Paraaortic lymph node (tissue), 1 donor: Measurements from ENCODE around the genes CFHR1, DENND1B and NR5A2.

DNA sequence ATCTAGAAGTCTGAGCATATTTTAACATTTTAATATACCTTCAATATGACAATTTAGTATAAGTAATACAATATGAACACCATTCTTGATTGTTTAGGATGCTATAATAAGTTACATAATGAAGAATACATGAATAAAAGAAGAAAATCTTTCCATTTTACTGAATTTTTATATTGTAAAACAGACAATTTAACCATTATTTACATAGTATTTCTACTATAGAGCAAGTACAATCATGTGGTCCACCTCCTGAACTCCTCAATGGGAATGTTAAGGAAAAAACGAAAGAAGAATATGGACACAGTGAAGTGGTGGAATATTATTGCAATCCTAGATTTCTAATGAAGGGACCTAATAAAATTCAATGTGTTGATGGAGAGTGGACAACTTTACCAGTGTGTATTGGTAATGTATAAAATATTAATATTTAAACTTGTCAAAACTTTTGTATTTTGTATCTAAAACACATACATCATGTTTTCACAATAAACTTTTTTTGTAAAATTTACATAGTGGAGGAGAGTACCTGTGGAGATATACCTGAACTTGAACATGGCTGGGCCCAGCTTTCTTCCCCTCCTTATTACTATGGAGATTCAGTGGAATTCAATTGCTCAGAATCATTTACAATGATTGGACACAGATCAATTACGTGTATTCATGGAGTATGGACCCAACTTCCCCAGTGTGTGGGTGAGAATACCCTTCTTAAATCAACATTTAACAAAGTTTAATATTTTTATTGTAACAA lies 48.2 kb upstream of the CFHR3 start:
- PRO-cap = no peak

DNA sequence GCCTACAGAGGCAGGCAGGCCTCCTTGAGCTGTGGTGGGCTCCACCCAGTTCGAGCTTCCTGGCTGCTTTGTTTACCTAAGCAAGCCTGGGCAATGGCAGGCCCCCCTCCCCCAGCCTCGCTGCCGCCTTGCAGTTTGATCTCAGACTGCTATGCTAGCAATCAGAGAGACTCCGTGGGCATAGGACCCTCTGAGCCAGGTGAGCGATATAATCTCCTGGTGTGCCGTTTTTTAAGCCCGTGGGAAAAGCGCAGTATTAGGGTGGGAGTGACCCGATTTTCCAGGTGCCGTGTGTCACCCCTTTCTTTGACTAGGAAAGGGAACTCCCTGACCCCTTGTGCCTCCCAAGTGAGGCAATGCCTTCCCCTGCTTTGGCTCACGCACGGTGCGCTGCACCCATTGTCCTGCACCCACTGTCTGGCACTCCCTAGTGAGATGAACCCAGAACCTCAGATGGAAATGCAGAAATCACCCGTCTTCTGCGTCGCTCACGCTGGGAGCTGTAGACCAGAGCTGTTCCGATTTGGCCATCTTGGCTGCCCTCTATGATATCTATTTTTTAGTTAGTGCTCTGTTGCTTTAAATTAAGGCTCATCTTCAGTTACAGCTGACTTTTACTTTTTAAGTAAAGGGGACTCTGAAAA lies 11.9 kb downstream of the CFHR3 start:
- PRO-cap = no peak

DNA sequence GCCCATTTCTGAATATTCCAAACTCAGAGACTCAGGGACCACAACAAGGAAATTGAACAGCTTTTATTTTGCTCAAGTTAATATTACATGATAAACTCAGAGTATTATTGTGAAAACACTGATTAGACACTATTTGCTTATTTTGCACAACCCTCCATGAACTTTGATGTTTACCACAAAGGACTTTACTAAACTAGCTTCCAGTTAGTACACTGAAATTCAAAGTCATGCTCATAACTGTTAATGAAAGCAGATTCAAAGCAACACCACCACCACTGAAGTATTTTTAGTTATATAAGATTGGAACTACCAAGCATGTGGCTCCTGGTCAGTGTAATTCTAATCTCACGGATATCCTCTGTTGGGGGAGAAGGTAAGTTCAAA lies at the start of gene CFHR1:
CFHR1 (plus strand) TSS at position 202 of the 384 bp plus-strand sequence.
- PRO-cap = no peak

DNA sequence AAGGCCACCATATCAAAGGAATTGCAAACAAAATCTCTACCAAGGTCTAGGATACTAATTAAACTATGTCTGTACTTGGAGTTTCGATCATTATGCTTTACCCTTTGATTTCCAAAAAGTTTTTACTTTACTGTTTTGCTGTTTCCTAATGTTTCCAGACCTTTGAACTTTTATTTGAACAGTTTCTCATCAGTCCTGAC lies 955 bp downstream of the CFHR2 start:
- PRO-cap = no peak

DNA sequence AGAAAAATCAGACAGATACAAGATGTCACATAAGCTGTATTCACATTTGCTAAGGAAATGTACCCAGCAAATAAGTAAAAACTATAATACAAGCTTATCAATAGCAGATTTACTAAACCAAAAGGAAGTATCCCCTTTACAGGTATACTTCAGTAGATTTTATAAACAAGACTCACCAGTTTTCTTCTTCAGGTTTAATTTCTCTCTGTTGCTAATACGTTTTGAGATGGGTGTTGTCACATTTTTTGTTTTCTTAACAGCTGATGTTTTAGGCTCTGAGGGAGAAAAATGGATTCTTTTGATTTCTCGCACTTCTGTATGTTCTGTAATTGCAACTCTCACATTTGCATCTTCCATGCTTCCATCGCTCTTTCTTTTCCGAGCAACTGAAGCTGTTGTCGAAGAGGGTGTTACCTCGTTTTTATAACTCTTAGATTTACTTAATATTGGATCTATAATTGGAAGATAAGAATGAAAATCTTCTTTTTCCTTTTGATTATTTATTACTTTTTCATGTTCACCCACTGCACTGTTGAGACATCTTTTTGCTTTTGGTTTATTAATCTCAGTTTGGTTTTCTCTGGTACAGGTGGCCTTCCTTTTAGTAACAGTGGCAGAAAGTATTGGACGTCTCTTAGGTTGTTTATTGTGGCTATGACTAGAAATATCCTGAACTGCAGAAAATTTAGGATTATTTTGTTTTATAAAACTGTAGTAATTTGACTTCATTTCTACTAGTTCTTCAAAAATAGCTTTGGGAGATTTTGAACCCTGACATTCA lies 4.1 kb downstream of the ASPM start:
- PRO-cap = no peak

- PRO-cap = no peak
Observed at GRCh38 chr1:197733369-197734090, 41.8 kb downstream of the DENND1B start.

GRCh38 chr1:197775100-197776177 lies at the start of gene DENND1B:
DENND1B (minus strand) TSS chr1:197775480.
- PRO-cap = bidirectional peak, plus-strand start at chr1:197775170, minus-strand start at chr1:197775030; bidirectional peak, plus-strand start at chr1:197775434, minus-strand start at chr1:197775470

DNA sequence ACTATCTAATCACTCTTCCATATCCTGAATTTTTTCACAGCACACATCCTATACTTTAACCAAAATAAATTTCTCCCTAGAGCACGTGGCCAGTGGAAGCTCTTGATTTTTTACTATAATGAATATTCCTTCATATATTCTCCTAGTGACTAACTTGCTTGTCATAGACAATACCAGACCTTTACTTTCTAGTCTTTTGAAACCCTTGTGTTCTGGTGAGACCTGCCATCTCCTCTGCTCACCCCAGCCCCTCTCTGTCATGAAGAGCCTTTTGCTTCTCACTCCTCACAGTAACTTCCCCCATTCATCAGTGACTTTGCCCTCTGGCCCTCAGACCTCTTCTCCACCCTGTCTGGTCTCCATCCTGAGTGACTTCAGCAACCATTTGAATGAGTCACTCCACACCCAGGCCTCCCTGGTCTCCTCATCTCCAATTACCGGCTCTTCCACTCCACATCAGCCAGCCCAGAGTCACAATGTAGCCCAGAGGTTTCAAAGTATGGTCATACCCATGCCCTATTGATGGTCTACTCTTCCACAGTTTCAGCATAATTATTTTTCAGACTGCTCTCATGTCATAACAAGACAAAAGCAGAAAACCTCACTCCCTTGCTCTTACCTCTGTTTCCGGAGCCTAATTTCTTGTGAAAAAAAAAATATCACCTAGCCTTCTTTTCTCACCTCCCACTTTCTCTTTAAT lies 35.8 kb upstream of the NEK7 start:
- PRO-cap = no peak

GRCh38 chr1:198154983-198155480 lies 1.8 kb upstream of the NEK7 start:
- PRO-cap = no peak

DNA sequence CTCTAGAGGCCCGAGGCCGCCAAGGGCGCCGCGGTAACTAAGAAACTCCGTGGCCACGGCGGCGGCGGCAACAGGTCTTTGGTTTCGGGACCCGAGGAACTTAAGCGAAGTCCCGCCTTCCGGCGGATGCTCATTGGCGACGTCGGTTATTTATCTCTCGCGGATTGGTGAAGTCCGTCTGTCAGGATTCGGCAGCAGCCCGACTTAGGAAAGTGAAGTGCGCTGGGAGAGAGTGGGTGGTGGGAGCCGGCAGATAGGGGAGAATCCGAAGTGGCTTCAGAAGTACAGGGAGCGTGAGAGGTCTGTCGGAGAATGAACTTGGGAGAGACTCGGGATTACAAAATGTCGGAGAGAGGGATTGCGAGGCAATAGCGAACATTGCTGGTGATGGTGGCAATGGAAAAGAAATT lies 718 bp downstream of the NEK7 start:
- PRO-cap = bidirectional peak, plus-strand start at position 181 of the sequence, minus-strand start at position 102 of the sequence

- PRO-cap = no peak
Observed at GRCh38 chr1:198234325-198235092, 77.7 kb downstream of the NEK7 start.

DNA sequence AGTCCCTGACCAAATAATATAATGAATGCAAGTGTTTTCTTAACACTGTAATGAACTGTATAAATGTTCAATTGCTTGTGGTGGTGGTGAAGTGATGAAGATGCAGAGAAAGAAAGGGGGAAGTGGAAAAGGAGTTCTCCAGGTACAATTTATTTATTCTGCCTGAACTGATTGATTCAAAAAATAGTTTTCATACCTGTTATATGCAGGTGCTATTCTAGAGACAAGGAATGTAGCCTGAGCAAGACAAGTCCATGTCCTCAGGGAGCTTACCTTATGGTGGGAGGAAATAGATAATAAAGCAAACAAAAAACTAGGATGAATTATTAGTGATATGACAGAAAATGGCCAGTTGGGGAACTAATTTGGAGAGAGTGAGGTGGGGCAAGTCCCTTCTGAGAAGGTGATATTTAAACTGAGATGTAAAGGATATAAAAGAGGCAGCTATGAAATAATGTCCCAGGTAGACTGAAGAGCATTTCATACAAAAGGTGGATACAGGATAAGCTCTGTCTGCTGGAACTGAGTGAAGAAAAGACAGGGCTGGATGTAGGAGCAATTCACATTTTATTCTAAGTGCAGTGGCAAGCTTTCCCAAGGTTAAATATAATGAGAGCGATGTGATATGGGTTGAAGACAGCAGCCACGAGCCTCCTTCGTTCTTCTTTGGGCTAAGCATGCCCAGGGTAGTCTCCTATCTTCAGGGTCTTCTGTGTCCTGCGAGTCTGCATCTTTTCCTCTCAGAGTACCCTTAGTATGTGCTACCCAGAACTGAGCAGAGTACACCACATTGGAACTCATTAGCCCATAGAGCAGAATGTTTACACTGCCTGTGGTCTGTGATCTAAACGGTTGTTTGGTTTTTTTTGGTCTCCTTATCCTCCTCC lies 126.1 kb downstream of the NEK7 start:
- PRO-cap = no peak

- PRO-cap = unidirectional peak, minus-strand start at chr1:198519811
Observed at GRCh38 chr1:198519548-198520416, 20.7 kb downstream of the ATP6V1G3 start.

GRCh38 chr1:198597601-198598246 lies 41.1 kb upstream of the PTPRC start:
- PRO-cap = unidirectional peak, plus-strand start at chr1:198597860; unidirectional peak, plus-strand start at chr1:198597908

- PRO-cap = no peak
Observed at GRCh38 chr1:198920060-198920572, 281.3 kb downstream of the PTPRC start.

GRCh38 chr1:199448784-199449059 lies 578.8 kb upstream of the NR5A2 start:
- PRO-cap = no peak

GRCh38 chr1:200027071-200027803 lies at the start of gene NR5A2:
NR5A2 (plus strand) TSS chr1:200027710.
- PRO-cap = no peak

- PRO-cap = bidirectional peak, plus-strand start at chr1:200038910, minus-strand start at chr1:200038747
Observed at GRCh38 chr1:200038455-200038811, 10.9 kb downstream of the NR5A2 start.

DNA sequence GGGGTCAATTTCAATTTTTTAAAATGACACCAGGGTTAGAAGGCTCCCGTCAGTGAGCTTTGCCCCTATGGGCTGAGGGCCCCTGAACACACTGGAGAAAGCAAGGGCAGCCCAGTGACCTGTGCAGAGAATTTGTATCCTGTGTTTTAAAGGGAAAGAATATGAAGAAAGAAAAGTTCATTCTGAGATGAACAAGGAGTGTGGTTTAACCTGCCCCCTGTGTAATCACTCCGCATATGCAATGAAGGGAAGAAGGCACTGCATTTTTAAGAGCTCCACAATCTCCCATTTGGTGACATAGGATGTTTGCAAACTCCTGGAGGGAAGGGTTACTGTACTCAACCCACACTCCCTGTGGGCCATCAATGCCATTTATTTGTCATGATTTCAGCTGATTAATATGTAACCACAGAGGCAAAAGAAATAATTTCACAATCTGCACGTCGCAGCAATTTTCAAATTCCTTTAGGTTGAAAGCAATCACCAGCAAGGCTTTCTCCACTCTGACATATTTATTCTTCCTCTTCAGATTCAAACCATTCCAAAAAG lies 95.6 kb downstream of the ZNF281 start:
- PRO-cap = no peak

GRCh38 chr1:200373831-200374541 lies 35.9 kb downstream of the ZNF281 start:
- PRO-cap = no peak